K562 (cell line): ENCODE measurements around the gene SPAG4.

DNA sequence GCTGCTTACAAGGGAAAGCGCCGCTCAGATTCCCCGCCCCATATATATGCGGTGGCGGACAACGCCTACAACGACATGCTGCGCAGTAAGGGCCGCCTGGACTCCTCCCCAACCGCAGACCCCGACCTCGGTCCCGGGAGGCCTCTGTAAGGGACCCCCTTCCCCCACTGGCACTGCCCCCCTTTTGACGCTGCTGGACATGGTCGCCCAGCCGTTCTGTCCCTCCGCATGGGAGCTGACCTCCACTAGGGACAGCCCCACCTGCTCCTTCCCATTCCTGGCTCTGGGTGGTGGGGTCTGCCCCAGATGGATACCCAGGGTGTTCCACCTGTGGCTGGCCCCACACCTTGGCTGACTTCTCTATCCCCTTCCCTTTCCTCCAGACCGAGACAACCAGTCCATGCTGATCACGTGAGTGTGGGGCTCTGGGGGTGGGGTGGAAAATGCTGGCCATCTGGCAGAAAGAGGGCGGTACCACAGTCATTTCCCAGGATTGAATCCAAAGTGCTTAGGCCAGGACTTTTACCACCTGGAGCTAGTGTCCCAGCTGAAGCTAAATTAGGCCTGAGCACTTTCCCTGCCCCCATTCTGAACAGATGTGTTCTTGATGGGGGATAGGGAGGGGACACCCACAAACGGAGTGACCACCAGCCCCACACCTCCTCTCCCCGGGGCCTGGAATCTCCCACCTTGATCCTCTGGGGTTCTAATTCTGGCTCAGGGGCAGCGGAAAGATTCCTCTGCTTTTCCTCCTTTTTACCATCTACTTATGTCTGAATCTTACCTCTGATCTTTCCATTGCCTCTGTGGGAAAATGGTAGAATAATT is 25.2 kb downstream of the MYH7B start:
- RAMPAGE, long total RNA = no peak
- RRBS = no CpG with 5 or more reads among the region's 23 CpGs
PRO-cap:
- standard = no peak
- CoPRO, capped RNA only, 2 experiments = no peak in any of the 2 experiments
- CoPRO, capped and uncapped RNA, 2 experiments = no peak in any of the 2 experiments
- CoPRO, uncapped RNA only, 2 experiments = no peak in any of the 2 experiments
CAGE:
- cytosol, long polyA plus RNA = no peak
- long polyA plus RNA = no peak
- nucleolus, long total RNA = no peak
- nucleus, long polyA plus RNA = no peak

DNA sequence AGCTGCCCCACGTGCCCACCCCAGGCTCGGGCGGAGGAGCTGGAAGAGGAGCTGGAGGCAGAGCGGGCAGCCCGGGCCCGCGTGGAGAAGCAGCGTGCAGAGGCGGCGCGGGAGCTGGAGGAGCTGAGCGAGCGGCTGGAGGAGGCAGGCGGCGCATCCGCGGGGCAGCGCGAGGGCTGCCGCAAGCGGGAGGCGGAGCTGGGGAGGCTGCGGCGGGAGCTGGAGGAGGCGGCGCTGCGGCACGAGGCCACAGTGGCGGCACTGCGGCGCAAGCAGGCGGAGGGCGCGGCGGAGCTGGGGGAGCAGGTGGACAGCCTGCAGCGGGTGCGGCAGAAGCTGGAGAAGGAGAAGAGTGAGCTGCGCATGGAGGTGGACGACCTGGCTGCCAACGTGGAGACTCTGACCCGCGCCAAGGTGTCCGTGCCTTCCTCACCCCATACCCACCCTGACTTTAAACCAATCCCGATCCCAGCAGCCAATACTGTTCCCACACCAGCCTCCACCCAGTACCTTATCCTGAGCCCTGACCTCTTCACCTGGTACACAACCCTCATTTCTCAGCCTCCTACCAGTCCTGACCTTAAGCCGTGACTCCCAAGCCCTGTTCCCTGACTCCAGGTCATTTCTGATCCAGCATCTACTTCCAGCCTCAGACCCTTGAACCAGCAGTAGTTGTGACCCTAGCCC is 41.7 kb downstream of the MYH7B start:
- RAMPAGE, long total RNA = no peak
- RRBS = no CpG with 5 or more reads among the region's 45 CpGs
PRO-cap:
- standard = no peak
- CoPRO, capped RNA only, 2 experiments = no peak in any of the 2 experiments
- CoPRO, capped and uncapped RNA, 2 experiments = no peak in any of the 2 experiments
- CoPRO, uncapped RNA only, 2 experiments = no peak in any of the 2 experiments
CAGE:
- cytosol, long polyA plus RNA = no peak
- long polyA plus RNA = no peak
- nucleolus, long total RNA = no peak
- nucleus, long polyA plus RNA = no peak

DNA sequence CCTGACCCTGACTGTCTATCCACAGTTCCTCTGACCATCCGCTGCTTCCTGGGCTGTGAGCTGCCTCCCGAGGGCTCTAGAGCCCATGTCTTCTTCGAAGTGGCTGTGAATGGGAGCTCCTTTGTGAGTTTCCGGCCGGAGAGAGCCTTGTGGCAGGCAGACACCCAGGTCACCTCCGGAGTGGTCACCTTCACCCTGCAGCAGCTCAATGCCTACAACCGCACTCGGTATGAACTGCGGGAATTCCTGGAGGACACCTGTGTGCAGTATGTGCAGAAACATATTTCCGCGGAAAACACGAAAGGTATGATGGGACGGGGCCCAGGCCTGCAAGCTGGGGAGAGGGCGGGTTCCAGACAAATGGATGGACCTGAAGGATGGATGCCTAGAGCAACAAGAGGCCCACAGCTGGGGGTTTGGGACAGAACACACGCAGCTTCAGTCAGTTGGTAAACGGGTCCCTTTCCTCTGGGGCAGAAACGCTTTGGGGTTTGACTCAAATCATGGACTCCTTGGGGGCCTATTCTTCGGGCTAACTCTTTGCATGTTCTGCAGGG is 4.3 kb downstream of the PROCR start:
- RAMPAGE, long total RNA = no peak
- RRBS = no CpG with 5 or more reads among the region's 18 CpGs
PRO-cap:
- standard = no peak
- CoPRO, capped RNA only, 2 experiments = no peak in any of the 2 experiments
- CoPRO, capped and uncapped RNA, 2 experiments = no peak in any of the 2 experiments
- CoPRO, uncapped RNA only, 2 experiments = no peak in any of the 2 experiments
CAGE:
- cytosol, long polyA plus RNA = no peak
- long polyA plus RNA = no peak
- nucleolus, long total RNA = no peak
- nucleus, long polyA plus RNA = no peak

DNA sequence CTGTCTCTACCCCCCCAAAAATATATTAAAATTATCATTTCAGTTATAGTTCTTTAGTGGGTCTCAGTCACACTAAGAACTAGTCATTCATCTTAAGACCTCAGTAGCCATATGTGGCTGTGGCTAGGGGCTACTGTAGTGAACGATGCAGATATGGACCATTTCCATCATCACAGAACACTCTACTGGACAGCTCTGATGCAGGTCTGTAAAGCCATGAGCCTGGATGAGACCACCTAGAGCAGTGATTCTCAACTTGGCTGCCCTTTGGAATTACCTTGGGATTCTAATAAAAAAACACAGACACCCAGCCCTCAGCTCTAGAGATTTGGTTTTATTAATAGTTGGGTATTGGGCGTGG is 12.2 kb downstream of the MMP24OS start:
- RAMPAGE, long total RNA = no peak
- RRBS = no CpG with 5 or more reads among the region's 2 CpGs
PRO-cap:
- standard = no peak
- CoPRO, capped RNA only, 2 experiments = no peak in any of the 2 experiments
- CoPRO, capped and uncapped RNA, 2 experiments = no peak in any of the 2 experiments
- CoPRO, uncapped RNA only, 2 experiments = no peak in any of the 2 experiments
CAGE:
- cytosol, long polyA plus RNA = no peak
- long polyA plus RNA = no peak
- nucleolus, long total RNA = no peak
- nucleus, long polyA plus RNA = no peak

GRCh38 chr20:35276547-35277068 is 1.3 kb downstream of the MMP24OS start:
- RAMPAGE, long total RNA = no peak
- RRBS = no CpG with 5 or more reads among the region's 3 CpGs
PRO-cap:
- standard = no peak
- CoPRO, capped RNA only, 2 experiments = no peak in any of the 2 experiments
- CoPRO, capped and uncapped RNA, 2 experiments = no peak in any of the 2 experiments
- CoPRO, uncapped RNA only, 2 experiments = no peak in any of the 2 experiments
CAGE:
- cytosol, long polyA plus RNA = no peak
- long polyA plus RNA = no peak
- nucleolus, long total RNA = no peak
- nucleus, long polyA plus RNA = no peak

DNA sequence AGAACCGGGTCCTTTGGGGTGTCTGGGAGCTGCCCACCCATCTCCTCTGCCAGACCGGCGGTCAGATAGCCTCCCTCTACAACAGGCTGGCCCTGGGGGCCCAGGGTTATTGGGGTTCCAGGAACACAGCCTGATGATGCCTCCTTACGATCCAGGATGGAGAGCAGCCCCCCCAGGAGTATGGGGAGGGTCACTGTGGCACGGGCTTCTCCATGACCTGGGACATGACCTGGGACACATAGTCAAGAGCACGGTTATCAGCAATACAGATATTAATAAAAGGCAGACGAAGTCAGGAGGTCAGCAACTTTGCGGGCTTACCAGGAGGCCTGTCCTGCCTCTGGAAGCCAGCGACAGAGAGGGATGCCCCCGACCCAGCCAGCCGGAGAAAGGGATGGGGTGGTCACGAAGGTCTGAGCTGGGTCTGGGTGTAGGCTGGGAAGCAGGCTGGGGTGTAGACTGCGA is 821 bp downstream of the MMP24OS start:
- RAMPAGE, long total RNA = no peak
- RRBS = 53% methylated on average over 5 of the region's 13 CpGs
PRO-cap:
- standard = no peak
- CoPRO, capped RNA only, 2 experiments = no peak in any of the 2 experiments
- CoPRO, capped and uncapped RNA, 2 experiments = no peak in any of the 2 experiments
- CoPRO, uncapped RNA only, 2 experiments = no peak in any of the 2 experiments
CAGE:
- cytosol, long polyA plus RNA = no peak
- long polyA plus RNA = no peak
- nucleolus, long total RNA = no peak
- nucleus, long polyA plus RNA = no peak

GRCh38 chr20:35300206-35300807 is 8.1 kb upstream of the FAM83C start:
- RAMPAGE, long total RNA = no peak
- RRBS = no CpG with 5 or more reads among the region's 7 CpGs
PRO-cap:
- standard = no peak
- CoPRO, capped RNA only, 2 experiments = no peak in any of the 2 experiments
- CoPRO, capped and uncapped RNA, 2 experiments = no peak in any of the 2 experiments
- CoPRO, uncapped RNA only, 2 experiments = peak in 1 of 2 experiments; most common minus-strand start chr20:35300501 (in 1)
CAGE:
- cytosol, long polyA plus RNA = no peak
- long polyA plus RNA = no peak
- nucleolus, long total RNA = no peak
- nucleus, long polyA plus RNA = no peak

- RAMPAGE, long total RNA = no peak
- RRBS = no CpG with 5 or more reads among the region's 8 CpGs
PRO-cap:
- standard = no peak
- CoPRO, capped RNA only, 2 experiments = no peak in any of the 2 experiments
- CoPRO, capped and uncapped RNA, 2 experiments = no peak in any of the 2 experiments
- CoPRO, uncapped RNA only, 2 experiments = no peak in any of the 2 experiments
CAGE:
- cytosol, long polyA plus RNA = no peak
- long polyA plus RNA = no peak
- nucleolus, long total RNA = no peak
- nucleus, long polyA plus RNA = no peak
These were observed 3.3 kb downstream of the GDF5 start for GRCh38 chr20:35434730-35435092.

GRCh38 chr20:35454479-35455106 is 805 bp upstream of the CEP250 start:
- RAMPAGE, long total RNA = no peak
- RRBS = no CpG with 5 or more reads among the region's 27 CpGs
PRO-cap:
- standard = unidirectional peak, minus-strand start at chr20:35454771; bidirectional peak, plus-strand start at chr20:35455202, minus-strand start at chr20:35455058
- CoPRO, capped RNA only, 2 experiments = peak in 2 of 2 experiments; most common plus-strand start chr20:35454785 (in 1); most common minus-strand start chr20:35454782 (in 2)
- CoPRO, capped and uncapped RNA, 2 experiments = peak in 2 of 2 experiments; most common minus-strand start chr20:35455058 (in 2)
- CoPRO, uncapped RNA only, 2 experiments = peak in 2 of 2 experiments; most common minus-strand start chr20:35454726 (in 2)
CAGE:
- cytosol, long polyA plus RNA = no peak
- long polyA plus RNA = no peak
- nucleolus, long total RNA = no peak
- nucleus, long polyA plus RNA = no peak

DNA sequence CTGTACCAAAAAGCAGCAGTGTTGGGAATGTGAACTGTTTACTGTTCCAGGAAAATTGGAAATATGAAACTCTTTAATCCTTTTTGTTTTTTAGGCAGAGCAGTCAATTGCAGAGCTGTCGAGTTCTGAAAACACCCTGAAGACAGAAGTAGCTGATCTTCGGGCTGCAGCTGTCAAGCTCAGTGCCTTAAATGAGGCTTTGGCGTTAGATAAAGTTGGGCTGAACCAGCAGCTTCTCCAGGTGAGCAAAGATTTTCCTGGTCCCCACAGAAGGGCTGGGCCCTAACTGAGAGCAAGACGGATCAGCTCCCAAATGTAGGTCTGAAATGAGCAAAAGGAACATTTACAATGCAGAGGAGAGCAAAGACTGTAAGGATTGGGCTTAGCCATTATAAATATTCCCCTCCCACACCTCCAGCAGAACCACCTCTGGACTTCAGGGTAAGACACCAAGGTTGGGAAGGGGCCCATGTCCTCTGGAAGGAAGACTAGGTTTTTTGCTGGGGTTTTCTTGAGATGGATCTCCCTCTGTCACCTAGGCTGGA is 21.0 kb downstream of the CEP250 start:
- RAMPAGE, long total RNA = no peak
- RRBS = no CpG with 5 or more reads among the region's 4 CpGs
PRO-cap:
- standard = no peak
- CoPRO, capped RNA only, 2 experiments = no peak in any of the 2 experiments
- CoPRO, capped and uncapped RNA, 2 experiments = no peak in any of the 2 experiments
- CoPRO, uncapped RNA only, 2 experiments = no peak in any of the 2 experiments
CAGE:
- cytosol, long polyA plus RNA = no peak
- long polyA plus RNA = no peak
- nucleolus, long total RNA = no peak
- nucleus, long polyA plus RNA = no peak

- RAMPAGE, long total RNA = no peak
- RRBS = 97% methylated on average over 3 of the region's 13 CpGs
PRO-cap:
- standard = no peak
- CoPRO, capped RNA only, 2 experiments = no peak in any of the 2 experiments
- CoPRO, capped and uncapped RNA, 2 experiments = no peak in any of the 2 experiments
- CoPRO, uncapped RNA only, 2 experiments = no peak in any of the 2 experiments
CAGE:
- cytosol, long polyA plus RNA = no peak
- long polyA plus RNA = no peak
- nucleolus, long total RNA = no peak
- nucleus, long polyA plus RNA = no peak
These were observed 26.4 kb downstream of the C20orf173 start for GRCh38 chr20:35502919-35503536.

DNA sequence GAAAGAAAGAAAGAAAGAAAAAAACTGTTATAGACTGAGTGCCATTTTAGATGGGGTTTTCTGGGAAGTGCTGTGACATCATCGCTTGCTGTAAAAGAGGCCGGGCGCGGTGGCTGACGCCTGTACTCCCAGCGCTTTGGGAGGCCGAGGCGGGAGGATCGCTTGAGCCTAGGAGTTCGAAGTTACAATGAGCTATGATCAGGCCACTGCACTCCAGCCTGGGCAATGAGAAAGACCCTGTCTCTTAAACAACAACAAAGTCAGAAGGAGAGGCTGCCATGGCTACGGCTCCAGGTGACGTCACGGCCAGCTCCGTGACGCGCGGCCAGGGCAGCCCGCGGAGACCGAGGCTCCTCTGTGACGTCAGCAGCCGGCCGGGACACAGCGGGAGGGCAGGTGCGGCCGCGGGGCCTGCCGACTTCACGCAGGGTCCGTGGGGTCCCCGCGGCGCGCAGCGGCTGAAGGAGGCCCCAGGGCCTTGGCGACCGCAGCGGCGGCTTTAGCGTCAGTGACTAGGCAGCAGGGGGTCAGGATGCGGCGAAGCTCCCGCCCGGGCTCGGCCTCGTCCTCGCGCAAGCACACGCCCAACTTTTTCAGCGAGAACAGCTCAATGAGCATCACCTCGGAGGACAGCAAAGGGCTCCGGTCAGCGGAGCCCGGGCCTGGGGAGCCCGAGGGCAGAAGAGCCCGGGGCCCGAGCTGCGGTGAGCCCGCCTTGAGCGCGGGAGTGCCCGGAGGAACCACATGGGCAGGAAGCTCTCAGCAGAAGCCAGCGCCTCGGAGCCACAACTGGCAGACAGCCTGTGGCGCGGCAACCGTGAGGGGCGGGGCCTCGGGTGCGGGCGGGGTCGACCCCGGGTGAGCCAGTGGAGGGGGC is at the start of gene SPAG4:
TSS of gene SPAG4 (plus strand) at position 358 of the 877 bp plus-strand sequence.
- RAMPAGE, long total RNA = no peak
- RRBS = 3% methylated on average over 15 of the region's 73 CpGs
PRO-cap:
- standard = unidirectional peak, plus-strand start at position 125 of the sequence; bidirectional peak, plus-strand start at position 366 of the sequence, minus-strand start at position 302 of the sequence; bidirectional peak, plus-strand start at position 508 of the sequence, minus-strand start at position 510 of the sequence; bidirectional peak, plus-strand start outside the sequence, minus-strand start at position 798 of the sequence
- CoPRO, capped RNA only, 2 experiments = peak in 2 of 2 experiments; most common plus-strand start position 366 of the sequence (in 1); most common minus-strand start position 501 of the sequence (in 2)
- CoPRO, capped and uncapped RNA, 2 experiments = peak in 2 of 2 experiments; most common minus-strand start position 791 of the sequence (in 1)
- CoPRO, uncapped RNA only, 2 experiments = no peak in any of the 2 experiments
CAGE:
- cytosol, long polyA plus RNA = no peak
- long polyA plus RNA = no peak
- nucleolus, long total RNA = no peak
- nucleus, long polyA plus RNA = no peak

DNA sequence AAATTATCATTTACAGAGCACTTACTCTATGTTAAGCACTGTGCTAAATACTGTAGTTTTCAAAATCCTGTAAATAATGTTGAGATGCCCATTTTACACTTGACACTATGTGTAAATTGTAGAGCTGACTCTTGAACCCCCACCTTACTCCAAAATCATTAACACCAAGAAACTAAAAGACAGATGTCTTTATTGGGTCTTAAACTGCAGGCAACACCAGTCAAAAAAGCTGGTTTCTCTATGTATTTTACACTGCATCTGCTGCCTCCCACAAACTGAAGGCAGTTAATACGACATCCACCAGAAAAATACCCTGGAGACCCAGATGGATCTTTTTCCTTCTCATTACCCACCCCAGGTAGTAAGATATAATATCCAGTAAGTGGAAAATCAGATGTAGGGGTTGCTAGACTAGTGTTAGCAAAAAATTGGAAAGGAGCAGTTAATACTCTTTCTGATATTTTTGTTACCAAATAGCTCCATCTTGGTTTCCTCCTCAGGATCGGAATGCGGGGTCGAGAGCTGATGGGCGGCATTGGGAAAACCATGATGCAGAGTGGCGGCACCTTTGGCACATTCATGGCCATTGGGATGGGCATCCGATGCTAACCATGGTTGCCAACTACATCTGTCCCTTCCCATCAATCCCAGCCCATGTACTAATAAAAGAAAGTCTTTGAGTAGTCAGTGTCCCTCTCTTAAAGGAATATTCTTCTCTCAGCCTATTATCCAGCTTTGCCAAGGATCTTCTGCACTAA is 1.3 kb downstream of the ROMO1 start:
- RAMPAGE, long total RNA = no peak
- RRBS = no CpG with 5 or more reads among the region's 7 CpGs
PRO-cap:
- standard = no peak
- CoPRO, capped RNA only, 2 experiments = no peak in any of the 2 experiments
- CoPRO, capped and uncapped RNA, 2 experiments = no peak in any of the 2 experiments
- CoPRO, uncapped RNA only, 2 experiments = peak in 2 of 2 experiments; most common plus-strand start position 213 of the sequence (in 1); most common minus-strand start position 160 of the sequence (in 1)
CAGE:
- cytosol, long polyA plus RNA = no peak
- long polyA plus RNA = no peak
- nucleolus, long total RNA = no peak
- nucleus, long polyA plus RNA = no peak

GRCh38 chr20:35701742-35702532 is 2.7 kb downstream of the ROMO1 start:
- RAMPAGE, long total RNA = no peak
- RRBS = no CpG with 5 or more reads among the region's 9 CpGs
PRO-cap:
- standard = unidirectional peak, minus-strand start at chr20:35701898
- CoPRO, capped RNA only, 2 experiments = no peak in any of the 2 experiments
- CoPRO, capped and uncapped RNA, 2 experiments = peak in 2 of 2 experiments; most common plus-strand start chr20:35702054 (in 1); most common minus-strand start chr20:35702042 (in 1)
- CoPRO, uncapped RNA only, 2 experiments = peak in 2 of 2 experiments; most common plus-strand start chr20:35701863 (in 1); most common minus-strand start chr20:35702411 (in 2)
CAGE:
- cytosol, long polyA plus RNA = no peak
- long polyA plus RNA = no peak
- nucleolus, long total RNA = no peak
- nucleus, long polyA plus RNA = no peak

DNA sequence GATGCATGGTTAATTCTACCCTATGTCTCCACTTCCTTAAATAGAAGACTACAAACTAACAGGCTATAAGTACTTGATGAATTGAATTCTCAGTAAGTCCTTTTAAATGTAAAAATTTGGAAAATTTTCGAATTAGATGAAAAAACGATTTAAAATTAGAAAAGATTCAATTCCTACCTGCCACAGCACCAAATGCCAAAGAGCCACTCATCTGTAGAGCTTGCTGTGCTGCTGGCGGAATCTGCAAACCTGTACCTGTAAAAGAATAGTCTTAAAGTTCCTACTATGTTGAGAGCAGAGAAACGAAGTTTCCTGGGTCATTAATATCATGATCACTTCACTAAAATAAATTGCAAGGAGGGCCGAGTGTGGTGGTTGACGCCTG is 13.6 kb downstream of the ROMO1 start:
- RAMPAGE, long total RNA = no peak
- RRBS = no CpG with 5 or more reads among the region's 6 CpGs
PRO-cap:
- standard = no peak
- CoPRO, capped RNA only, 2 experiments = no peak in any of the 2 experiments
- CoPRO, capped and uncapped RNA, 2 experiments = no peak in any of the 2 experiments
- CoPRO, uncapped RNA only, 2 experiments = peak in 1 of 2 experiments; most common minus-strand start position 267 of the sequence (in 1)
CAGE:
- cytosol, long polyA plus RNA = no peak
- long polyA plus RNA = no peak
- nucleolus, long total RNA = no peak
- nucleus, long polyA plus RNA = no peak

DNA sequence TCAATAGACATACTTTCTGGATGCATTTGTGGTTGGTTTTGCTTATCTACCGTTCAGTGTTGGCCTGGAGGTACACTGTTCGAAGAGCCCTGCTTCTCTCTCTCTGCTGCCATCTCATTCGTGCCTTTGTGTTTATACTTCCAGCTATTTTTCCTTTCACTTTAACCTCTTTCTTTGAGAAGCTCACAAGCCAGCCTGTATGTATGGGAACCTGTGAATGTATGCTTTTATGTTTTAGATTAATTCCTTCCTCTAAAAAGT is 83.1 kb downstream of the SCAND1 start:
- RAMPAGE, long total RNA = no peak
- RRBS = no CpG with 5 or more reads among the region's 3 CpGs
PRO-cap:
- standard = no peak
- CoPRO, capped RNA only, 2 experiments = no peak in any of the 2 experiments
- CoPRO, capped and uncapped RNA, 2 experiments = no peak in any of the 2 experiments
- CoPRO, uncapped RNA only, 2 experiments = no peak in any of the 2 experiments
CAGE:
- cytosol, long polyA plus RNA = no peak
- long polyA plus RNA = no peak
- nucleolus, long total RNA = no peak
- nucleus, long polyA plus RNA = no peak

GRCh38 chr20:36017469-36018098 is 49.2 kb downstream of the CNBD2 start:
- RAMPAGE, long total RNA = no peak
- RRBS = no CpG with 5 or more reads among the region's 9 CpGs
PRO-cap:
- standard = no peak
- CoPRO, capped RNA only, 2 experiments = no peak in any of the 2 experiments
- CoPRO, capped and uncapped RNA, 2 experiments = no peak in any of the 2 experiments
- CoPRO, uncapped RNA only, 2 experiments = no peak in any of the 2 experiments
CAGE:
- cytosol, long polyA plus RNA = no peak
- long polyA plus RNA = no peak
- nucleolus, long total RNA = no peak
- nucleus, long polyA plus RNA = no peak

GRCh38 chr20:36046094-36046958 is 77.9 kb downstream of the CNBD2 start:
- RAMPAGE, long total RNA = no peak
- RRBS = no CpG with 5 or more reads among the region's 5 CpGs
PRO-cap:
- standard = no peak
- CoPRO, capped RNA only, 2 experiments = no peak in any of the 2 experiments
- CoPRO, capped and uncapped RNA, 2 experiments = peak in 2 of 2 experiments; most common minus-strand start chr20:36046518 (in 1)
- CoPRO, uncapped RNA only, 2 experiments = peak in 2 of 2 experiments; most common minus-strand start chr20:36046174 (in 1)
CAGE:
- cytosol, long polyA plus RNA = start-site peak on the minus strand at chr20:36046823-36046846, 349 and 238 reads in 2 replicates
- long polyA plus RNA = start-site peak on the minus strand at chr20:36046820-36046852, 220 and 19 reads in 2 replicates
- nucleolus, long total RNA = no peak
- nucleus, long polyA plus RNA = start-site peak on the minus strand at chr20:36046585-36046653, 22 and 17 reads in 2 replicates; start-site peak on the minus strand at chr20:36046837-36046846, 272 and 301 reads in 2 replicates